Measurements from ENCODE around the gene SCOC.

- PRO-cap = no peak
Observed at GRCh38 chr4:139770353-139770755, 104.7 kb downstream of the MGST2 start.

DNA sequence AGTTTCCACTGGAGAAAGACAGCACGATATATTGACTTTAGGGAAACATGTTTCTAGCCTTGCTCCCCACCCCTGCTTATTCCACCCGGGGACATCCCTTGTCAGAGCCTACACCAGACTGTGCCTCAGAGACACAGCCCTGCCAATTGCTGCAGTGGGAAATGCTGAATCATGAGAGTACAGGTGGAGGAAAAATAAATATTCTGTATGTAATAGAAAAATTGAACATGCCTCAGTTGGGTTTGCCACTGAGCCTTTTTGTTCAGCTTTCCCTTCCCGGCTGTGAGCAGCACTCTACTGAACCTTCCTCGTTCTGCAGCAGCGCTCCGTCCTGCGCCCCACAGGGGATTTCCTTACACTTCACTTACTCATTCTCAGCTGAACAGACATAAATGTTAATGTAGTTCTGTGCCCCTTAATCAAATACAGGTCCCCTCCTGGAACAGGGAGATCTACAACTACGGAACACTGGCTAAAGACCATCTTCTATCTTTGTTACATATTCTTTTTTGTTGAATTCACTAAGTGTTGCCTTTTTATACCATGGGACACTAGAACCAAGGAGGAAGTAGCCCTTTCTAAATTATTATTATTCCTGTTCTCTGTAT lies 121.3 kb downstream of the MGST2 start:
- PRO-cap = no peak

DNA sequence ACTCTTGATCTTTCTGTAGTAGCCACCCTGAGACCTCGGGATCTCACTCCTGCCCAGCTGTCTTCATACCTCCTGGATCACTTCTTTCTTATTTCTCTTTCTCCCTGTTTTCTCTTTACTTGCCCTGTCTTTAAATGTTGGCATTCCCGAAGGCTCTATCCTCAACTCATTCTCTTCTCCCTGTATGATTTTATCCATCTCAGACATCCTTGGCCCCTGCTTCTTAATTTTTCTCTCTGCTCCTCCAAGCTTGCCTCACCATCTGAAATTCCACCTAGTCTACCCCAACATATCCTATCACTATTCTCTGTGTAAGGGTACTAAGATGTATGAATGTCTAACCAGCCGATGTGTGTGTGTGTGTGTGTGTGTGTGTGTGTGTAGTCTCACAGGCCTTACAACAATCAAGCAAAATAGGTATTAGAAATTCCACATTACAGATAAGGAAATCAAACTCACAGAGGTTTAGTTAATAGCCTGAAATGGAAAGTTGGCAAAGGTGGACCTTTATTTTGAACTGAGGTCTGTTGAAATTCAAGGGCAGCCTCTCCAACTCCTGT lies 195.6 kb downstream of the MGST2 start:
- PRO-cap = no peak

GRCh38 chr4:139965422-139966039 lies 188.5 kb downstream of the MAML3 start:
- PRO-cap = no peak

DNA sequence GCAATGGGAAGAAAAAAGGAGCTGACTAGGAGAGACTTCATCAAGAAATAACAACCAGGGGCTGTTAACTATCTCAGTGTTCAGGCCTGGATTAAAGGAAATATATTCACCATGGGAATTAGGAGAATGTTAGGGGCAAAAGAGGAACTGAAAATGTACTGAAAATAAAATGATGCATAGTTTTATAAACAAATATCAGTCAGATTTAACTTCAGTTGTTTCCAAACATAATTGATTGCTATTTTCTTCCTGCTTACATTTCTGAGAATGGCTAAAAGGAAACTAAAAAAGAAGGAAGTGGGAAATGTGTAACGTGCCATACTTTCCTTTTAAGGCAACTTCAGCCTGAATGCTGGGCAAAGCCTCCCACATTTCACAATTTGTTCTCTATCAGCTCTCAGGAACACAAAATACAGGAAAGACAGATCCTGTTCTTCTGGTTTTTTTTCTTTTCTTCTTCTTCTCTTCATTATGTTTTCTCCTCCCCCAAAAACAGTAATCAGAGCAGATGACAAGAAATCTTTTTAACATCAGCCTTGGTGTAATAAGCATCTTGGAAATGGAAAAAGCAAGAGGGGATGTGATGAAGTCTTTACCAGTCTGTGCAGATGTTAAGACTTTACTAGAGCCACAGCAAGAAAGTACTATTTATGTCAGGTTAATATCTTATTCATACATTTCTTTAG lies 178.0 kb downstream of the MAML3 start:
- PRO-cap = unidirectional peak, plus-strand start at position 408 of the sequence

GRCh38 chr4:140004494-140004982 lies 149.4 kb downstream of the MAML3 start:
- PRO-cap = unidirectional peak, minus-strand start at chr4:140004752

GRCh38 chr4:140030086-140030574 lies 123.9 kb downstream of the MAML3 start:
- PRO-cap = no peak

- PRO-cap = no peak
Observed at GRCh38 chr4:140092316-140092795, 61.6 kb downstream of the MAML3 start.

DNA sequence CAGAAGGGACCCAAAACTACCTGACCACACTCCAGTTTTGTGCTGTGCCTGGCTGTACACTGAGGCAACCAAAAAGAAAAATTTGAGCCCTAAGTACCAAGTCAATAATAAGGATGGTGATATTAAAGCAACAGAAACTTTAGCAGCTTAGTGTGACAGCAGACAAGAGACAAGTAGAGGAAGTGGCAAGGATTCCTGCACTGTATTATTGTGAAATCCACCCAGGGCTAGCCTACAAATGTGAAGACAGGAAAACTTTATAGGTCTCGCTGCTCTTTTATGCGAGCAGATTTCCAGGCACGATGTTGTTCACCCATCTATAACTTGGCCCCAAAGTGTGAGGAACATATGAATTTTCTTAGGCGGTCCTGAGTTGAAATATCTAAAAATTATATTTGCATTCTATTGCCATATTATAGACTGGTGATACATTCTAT lies 61.2 kb downstream of the MAML3 start:
- PRO-cap = no peak

GRCh38 chr4:140144731-140145247 lies 9.2 kb downstream of the MAML3 start:
- PRO-cap = no peak

DNA sequence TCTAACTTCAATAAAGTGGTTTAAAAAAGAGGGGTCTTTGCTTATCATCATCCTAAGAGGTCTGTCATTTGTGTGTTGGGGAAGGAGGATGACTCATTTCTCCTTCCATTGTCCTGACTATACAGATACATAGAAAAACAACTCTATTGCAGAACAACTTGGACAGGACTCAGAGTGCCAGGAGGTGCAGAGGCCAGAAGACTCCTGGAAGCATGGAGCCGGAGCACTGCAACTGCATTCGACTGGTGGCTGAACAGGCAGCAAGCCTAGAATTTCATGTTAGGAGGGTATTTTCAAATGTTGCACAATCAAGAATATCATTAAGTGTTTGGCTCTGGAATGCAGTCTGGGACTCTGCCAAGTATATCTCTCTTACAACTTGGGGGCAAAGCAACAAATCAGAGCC lies 35.0 kb upstream of the MAML3 start:
- PRO-cap = no peak

GRCh38 chr4:140251043-140251385 lies 97.0 kb upstream of the MAML3 start:
- PRO-cap = no peak

DNA sequence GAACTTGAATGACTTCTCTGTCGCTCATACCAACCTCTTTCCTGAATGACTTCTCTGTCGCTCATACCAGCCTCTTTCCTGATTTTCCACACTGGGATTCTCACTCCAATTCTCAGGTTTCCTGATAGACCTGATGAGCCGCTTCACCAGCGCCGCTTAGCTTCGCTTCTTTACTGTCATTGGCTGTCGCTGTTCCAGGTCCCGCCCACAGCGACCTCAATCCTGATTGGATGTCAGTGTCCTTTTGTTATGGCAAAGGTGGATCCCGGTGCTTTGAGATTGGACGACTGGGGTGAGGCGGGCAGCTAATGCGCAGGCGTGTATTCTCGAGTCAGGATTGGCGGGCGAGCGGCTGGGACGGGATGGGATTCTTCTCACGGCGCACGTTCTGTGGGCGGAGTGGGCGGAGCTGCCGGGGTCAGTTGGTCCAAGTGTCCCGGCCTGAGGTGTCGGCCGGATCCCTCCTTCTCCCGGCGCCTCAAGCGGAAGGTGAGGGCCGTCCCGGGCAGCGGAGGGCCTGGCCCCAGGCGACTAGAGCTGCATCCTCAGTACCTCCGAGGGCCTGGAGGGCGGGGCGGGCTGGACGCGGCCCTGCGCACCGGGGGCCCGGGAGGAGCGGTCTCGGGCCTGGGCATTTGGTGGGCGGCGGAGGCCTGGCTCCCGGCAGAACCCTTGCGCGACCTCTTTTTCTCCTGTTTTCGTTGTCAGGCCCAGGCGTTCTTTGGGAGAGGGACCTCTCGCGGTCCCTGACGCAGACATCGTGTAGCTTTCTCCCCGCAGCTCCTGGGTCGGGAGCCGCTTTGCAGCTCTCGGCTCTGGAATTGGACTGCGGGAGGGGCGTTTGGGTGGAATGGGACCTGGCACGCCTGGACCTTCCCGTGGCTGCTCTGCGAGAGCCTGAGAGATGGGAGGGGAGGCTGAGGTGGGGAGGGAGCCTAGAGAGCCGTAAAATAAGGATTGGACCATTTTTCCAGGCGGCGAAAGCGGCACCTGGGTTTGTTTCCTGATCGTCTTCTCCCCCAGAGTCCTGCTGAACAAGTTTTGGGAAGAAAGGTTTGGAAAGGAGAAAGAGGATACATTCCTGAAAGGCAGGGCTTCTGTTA lies at the start of gene SCOC:
Gene SCOC (plus strand): TSS at position 418 of the 1,103 bp plus-strand sequence.
- PRO-cap = bidirectional peak, plus-strand start at position 276 of the sequence, minus-strand start at position 158 of the sequence

GRCh38 chr4:140426469-140427523 lies 652 bp downstream of the CLGN start:
- PRO-cap = no peak

DNA sequence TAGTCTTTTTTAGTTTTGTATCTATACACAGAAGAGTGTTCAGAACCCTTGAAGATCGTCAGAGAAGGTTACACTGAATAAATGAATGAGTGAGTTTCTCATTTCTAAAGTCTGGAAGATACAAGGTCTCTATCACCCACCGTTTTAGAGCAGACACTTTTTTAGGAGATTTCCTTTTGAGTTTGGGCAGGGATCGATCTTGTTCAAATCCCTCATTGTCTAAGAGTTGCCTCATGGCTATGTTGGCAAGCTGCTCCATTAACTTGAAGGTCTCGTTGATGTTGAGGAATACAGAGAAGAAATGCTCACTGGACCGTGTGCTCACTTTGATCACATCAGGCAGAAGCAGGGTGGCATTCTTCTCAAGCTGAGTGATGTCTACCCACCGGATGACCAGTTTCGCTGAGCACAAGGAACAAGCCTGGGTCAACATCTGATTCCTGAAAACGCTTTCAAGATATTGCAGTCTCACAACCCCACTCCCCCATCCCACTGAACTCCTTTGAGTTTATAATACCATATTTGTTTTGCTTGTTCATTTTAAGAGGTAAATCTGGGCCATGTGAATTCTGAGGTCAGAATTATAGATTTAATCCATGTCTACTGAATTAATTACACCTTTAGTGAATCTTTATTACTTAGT lies 77.3 kb downstream of the TBC1D9 start:
- PRO-cap = no peak

GRCh38 chr4:140718169-140718974 lies 37.8 kb downstream of the TBC1D9 start:
- PRO-cap = unidirectional peak, minus-strand start at chr4:140718524

DNA sequence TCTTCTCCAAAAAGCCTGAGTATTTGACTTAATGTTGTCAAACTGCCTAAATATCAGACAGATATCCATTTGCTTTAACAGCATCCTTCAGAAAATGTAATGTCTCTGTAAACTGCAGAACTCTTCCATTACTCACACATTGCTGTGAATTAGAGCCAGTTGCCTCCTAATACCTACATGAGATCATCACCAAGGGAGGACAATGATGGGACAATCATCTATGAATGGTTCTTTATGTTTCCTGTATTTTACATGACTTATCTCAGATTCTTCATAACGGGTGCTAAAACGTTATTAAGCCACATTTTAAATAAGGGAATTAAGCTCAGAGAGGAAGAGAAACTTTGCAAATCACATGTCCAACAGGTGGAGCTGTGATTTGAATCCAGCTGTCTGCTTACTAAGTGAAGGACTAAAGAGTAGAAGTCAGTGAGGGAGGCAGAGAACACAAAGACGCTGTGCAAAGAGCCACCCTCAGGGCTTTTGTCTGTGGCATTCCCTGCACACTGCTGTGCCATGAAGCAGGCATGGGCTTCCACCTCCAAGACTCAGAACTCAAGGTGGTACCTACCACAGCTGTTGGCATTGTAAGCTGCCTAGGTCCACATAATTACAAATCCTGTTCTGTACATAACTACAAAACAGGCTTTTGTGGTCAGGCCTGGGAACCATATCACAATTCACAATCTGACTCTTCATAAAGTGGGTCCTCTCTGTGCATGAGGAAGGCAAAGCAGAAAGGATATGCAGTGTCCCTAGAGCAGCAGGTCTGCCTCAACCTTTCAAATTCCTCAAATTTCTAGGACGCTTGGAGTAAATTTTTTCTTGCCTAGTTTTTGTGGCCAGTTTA lies 12.9 kb downstream of the TBC1D9 start:
- PRO-cap = bidirectional peak, plus-strand start at position 429 of the sequence, minus-strand start at position 311 of the sequence

DNA sequence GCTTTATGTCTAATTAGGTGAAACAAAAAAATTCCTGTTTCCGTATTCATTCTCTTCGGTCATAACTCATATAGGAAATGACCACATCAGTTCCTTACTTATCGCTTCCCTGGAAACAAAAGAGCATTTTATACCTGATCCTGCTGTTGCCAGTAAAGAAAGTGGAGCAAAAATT lies 930 bp downstream of the TBC1D9 start:
- PRO-cap = unidirectional peak, plus-strand start at position 126 of the sequence

DNA sequence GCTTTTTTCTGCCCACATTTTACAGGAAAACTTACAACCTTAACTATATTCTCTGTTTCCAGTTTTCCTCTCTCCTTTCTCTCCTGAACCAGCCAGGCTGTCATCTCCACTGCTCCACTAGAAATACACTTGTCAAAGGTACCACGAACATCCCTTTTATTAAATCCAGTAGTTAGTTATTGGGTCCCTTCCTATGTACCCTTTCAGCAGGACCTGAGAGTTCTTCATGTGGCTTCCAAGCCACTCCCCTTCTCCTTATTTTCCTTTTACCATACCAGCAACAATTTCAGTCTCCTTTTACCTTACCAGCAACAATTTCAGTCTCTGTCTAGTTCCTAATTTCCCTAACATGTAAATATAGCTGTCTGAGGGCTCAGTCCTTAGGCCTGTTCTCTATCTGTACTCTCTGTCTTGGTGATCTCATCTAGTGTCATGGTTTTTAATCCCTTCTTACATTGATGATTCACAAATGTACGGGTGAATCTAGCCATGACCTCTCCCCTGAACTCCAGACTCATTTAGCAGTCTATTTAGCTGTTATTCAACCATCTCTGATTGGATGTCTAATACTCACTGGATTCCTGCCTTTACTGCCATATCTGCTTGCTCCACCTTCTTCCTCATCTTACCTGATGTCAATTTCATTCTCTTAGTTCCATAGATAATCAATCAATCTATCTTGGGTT lies 7.1 kb downstream of the IL15 start:
- PRO-cap = no peak

GRCh38 chr4:142091064-142091571 lies 454.7 kb downstream of the IL15 start:
- PRO-cap = unidirectional peak, plus-strand start at chr4:142091506

Measured in pulmonary lymph node (tissue), 1 donor.